Epidermal melanocyte (primary cell): ENCODE measurements around the gene ZNHIT1.

- RRBS, result no CpG with 5 or more reads among the region's 8 CpGs
Observed at GRCh38 chr7:100816461-100816803, 10.9 kb downstream of the EPHB4 start.

GRCh38 chr7:100817085-100817553 lies 10.2 kb downstream of the EPHB4 start:
- RRBS, result 99% methylated on average over 7 of the region's 19 CpGs

DNA sequence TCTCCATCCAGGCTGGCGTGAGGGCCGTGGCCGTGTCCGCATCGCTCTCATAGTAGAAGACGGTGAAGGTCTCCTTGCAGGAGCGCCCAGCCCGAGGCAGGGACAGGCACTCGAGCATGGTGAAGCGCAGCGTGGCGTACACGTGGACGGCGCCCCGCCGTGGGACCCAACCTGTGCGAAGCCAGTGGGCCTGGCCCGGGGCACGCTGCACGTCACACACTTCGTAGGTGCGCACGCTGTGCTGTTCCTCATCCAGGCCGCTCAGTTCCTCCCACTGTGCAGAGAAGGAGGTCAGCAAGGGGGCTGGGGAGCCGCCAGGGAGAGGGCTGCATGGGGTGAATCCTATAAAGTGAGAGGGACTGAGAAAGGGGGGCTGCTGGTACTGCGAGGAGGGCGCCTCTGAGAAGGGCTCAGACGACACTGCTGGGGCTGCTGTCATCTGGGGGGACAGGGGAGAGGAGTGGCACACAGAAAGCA lies 3.6 kb downstream of the EPHB4 start:
- RRBS, result no CpG with 5 or more reads among the region's 29 CpGs

- RRBS, result 7% methylated on average over 3 of the region's 21 CpGs
Observed at GRCh38 chr7:100824883-100825610, 2.3 kb downstream of the EPHB4 start.

GRCh38 chr7:100835586-100836859 lies 8.7 kb upstream of the EPHB4 start:
- RRBS, result 45% methylated on average over 2 of the region's 19 CpGs

DNA sequence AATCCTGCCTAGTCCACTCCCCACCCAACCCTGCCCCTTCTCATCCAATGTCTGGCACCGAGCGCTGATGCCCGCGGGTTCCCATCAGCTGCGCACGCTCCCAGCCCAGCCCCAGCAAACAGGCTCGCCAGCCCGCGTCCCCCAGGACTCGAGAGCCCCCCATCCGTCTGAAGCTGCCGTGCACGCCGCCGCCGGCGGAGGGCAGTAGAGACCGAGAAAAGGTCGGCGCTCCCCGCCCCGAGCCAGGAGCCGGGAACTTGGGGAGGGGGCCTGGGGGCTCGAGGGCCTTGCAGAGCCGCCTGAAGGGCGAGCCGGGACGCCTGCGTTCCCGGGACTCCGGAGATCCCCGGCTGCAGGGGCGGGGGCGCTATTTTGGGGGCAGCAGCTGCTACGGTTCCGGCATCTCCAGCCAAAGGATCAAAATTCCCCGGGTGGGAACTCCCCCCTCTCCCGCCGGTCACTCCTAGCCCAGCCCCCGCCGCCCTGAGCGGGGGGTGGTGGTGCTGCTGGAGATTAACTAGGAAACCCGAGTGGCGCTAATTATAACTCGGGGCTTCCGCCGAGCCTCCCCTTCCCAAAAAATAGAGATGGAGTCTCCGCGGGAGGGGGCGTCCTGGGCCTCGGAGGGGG lies 806 bp downstream of the ACHE start:
- RRBS, result 4% methylated on average over 17 of the region's 51 CpGs

- RRBS, result no CpG with 5 or more reads among the region's 24 CpGs
Observed at GRCh38 chr7:100951109-100952256, 2.1 kb downstream of the MUC3A start.

- RRBS, result 6% methylated on average over 11 of the region's 91 CpGs
Observed at GRCh38 chr7:100965577-100966868, 3.3 kb upstream of the MUC12 start.

- RRBS, result no CpG with 5 or more reads among the region's 13 CpGs
Observed at GRCh38 chr7:100983253-100984207, 14.2 kb downstream of the MUC12 start.

DNA sequence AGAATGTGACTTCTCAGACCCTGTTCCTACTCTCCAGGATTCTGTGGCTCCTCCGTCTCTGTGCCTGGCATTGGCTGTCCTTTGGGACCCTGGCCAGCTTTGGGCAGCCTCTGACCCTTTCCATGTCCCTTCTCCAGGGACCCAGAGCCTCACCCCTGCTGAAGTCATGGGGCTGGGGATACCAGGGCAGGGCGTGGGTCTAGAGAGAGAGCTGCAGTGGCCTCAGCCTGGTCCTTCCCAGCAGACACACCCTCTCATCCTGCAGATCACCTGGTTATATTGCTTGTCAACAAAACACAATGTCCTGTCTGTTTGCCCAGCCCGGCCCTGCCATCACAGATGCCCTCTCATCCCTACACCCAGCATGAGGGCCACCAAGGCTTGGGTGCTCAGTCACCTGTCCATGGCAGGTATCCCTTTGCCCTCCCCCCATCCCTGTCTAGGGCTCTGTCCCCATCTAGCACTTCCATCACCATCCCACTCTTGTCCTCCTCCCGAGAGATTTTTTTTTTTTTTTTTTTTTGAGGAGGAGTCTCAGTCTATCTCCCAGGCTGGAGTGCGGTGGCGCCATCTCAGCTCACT lies 1.9 kb downstream of the MUC17 start:
- RRBS, result no CpG with 5 or more reads among the region's 6 CpGs

GRCh38 chr7:101094664-101095354 lies 9.5 kb downstream of the TRIM56 start:
- RRBS, result no CpG with 5 or more reads among the region's 16 CpGs

DNA sequence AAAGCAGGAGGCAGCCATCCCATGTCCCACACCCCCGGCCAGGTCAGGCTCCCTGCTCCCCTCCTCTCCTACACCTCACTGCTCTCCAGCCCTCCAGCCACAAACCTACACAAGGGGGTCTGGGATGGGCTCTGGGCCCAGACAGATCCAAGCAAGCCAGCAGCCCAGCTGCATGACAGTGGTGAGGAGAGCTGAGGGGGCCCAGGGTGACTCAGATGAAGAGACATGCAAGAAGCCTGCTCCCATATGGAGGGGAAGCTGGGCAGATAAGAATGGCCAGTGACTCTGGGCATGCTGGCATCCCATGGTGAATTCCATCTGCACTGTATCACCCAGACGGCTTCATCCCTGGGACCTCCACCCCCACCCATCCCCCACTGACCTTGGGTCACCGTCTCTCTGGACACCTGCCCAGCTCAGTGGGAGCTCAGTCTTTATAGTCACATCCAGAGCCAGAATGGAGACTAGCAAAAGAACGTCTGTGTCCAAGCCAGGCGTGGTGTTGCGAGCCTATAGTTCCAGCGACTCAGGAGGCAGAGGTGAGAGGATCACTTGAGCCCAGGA lies 9.6 kb upstream of the SERPINE1 start:
- RRBS, result no CpG with 5 or more reads among the region's 7 CpGs

DNA sequence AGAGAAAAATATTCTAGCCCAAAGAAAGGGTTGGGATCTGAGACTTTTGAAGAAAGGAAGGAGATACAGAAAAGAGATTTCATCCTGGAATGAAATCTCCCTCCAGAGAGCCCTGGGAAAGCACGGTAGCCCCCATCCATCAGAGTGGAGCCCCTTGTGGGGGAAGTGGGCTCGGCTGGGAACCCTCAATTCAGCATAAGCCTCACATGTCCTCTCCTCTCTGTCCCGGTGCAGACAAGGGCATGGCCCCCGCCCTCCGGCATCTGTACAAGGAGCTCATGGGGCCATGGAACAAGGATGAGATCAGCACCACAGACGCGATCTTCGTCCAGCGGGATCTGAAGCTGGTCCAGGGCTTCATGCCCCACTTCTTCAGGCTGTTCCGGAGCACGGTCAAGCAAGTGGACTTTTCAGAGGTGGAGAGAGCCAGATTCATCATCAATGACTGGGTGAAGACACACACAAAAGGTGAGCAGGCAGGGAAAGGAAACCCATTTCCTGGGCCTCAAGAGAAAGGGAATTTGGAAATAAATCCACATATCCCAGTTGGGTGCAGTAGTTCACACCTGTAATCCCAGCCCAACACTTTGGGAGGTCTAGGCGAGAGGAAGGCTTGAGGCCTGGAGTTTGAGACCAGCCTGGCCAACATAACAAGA lies 3.4 kb downstream of the SERPINE1 start:
- RRBS, result no CpG with 5 or more reads among the region's 12 CpGs

DNA sequence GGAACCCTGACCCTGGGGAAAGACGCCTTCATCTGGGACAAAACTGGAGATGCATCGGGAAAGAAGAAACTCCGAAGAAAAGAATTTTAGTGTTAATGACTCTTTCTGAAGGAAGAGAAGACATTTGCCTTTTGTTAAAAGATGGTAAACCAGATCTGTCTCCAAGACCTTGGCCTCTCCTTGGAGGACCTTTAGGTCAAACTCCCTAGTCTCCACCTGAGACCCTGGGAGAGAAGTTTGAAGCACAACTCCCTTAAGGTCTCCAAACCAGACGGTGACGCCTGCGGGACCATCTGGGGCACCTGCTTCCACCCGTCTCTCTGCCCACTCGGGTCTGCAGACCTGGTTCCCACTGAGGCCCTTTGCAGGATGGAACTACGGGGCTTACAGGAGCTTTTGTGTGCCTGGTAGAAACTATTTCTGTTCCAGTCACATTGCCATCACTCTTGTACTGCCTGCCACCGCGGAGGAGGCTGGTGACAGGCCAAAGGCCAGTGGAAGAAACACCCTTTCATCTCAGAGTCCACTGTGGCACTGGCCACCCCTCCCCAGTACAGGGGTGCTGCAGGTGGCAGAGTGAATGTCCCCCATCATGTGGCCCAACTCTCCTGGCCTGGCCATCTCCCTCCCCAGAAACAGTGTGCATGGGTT lies 10.7 kb downstream of the SERPINE1 start:
- RRBS, result no CpG with 5 or more reads among the region's 11 CpGs

GRCh38 chr7:101171950-101172720 lies 6.8 kb upstream of the VGF start:
- RRBS, result 8% methylated on average over 12 of the region's 75 CpGs

GRCh38 chr7:101200380-101200785 lies 453 bp downstream of the MOGAT3 start:
- RRBS, result 88% methylated on average over 1 of the region's 4 CpGs

- RRBS, result 4% methylated on average over 10 of the region's 41 CpGs
Observed at GRCh38 chr7:101217860-101218816, at the start of gene ZNHIT1. TSS of gene ZNHIT1 (plus strand) at chr7:101218165.

DNA sequence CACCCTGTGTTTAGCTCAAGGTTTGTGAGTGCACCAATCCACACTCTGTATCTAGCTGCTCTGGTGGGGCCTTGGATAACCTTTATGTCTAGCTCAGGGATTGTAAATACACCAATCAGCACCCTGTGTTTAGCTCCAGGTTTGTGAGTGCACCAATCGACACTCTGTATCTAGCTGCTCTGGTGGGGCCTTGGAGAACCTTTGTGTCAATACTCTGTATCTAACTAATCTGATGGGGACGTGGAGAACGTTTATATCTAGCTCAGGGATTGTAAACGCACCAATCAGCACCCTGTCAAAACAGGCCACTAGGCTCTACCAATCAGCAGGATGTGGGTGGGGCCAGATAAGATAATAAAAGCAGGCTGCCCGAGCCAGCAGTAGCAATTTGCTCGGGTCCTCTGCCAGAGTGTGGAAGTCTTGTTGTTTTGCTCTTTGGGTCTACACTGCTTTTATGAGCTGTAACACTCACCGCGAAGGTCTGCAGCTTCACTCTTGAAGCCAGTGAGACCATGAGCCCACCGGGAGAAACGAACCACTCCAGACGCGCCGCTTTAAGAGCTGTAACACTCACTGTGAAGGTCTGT lies 13.5 kb upstream of the COL26A1 start:
- RRBS, result no CpG with 5 or more reads among the region's 13 CpGs

DNA sequence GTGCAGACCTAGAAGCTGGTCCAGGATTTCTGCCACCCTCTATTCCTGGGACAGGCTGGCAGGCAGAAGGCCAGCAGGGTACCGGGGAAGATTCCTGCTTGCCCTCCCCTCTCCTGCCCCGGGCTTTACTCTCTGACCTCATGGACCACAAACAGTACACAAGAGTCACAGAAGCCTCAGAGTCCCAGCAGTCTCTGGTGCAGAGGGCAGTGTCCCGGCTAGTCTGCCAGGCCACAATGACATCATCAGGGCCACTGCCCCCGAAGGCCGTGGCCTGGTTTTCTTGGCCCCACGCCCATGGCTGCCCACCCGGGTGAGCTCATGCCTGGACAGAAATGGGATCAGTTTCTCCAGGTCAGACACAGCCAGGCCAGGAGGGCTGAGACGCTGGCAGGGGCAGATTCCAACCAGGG lies 91.9 kb downstream of the MYL10 start:
- RRBS, result 13% methylated on average over 4 of the region's 8 CpGs

GRCh38 chr7:101598197-101598915 lies 30.7 kb downstream of the MYL10 start:
- RRBS, result 85% methylated on average over 3 of the region's 22 CpGs